NALM6 (cell line): ENCODE measurements around a stretch of chr18.

GRCh38 chr18:79940378-79940960, 11.0 kb downstream of the SLC66A2 start:
- PRO-cap, result no peak

DNA sequence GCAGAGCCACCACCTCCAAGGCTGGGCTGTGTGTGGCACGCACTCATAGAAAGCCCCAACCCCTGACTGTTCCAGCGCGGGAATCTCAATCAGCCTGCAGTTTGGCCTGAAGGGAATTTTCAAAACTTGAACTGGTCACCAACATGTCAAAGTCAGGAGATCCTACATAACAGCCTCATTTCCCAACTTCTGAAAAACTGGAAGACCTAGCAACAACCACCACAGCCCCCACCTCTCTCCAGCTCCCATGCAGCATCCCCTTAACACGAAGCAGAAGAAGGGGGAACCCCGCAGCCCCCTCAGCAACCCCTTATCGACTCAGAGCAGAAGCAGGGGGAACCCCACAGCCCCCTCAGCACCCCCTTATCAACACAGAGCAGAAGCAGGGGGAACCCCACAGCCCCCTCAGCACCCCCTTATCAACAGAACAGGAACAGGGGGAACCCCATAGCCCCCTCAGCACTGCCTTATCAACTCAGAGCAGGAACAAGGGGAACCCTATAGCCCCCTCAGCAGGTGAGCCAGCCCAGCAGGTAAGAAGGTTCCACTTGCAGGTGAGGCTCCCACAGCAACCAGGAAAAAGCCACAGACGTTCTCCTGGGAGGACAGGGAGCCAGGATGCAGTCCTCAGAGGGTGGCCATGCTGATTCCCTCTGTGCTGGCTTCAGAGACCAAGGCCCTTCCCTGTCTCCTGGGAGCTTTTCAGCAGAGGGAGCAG, 6.7 kb downstream of the SLC66A2 start:
- PRO-cap, result no peak

- PRO-cap, result no peak
Observed at GRCh38 chr18:79948641-79949402, 2.6 kb downstream of the SLC66A2 start.

DNA sequence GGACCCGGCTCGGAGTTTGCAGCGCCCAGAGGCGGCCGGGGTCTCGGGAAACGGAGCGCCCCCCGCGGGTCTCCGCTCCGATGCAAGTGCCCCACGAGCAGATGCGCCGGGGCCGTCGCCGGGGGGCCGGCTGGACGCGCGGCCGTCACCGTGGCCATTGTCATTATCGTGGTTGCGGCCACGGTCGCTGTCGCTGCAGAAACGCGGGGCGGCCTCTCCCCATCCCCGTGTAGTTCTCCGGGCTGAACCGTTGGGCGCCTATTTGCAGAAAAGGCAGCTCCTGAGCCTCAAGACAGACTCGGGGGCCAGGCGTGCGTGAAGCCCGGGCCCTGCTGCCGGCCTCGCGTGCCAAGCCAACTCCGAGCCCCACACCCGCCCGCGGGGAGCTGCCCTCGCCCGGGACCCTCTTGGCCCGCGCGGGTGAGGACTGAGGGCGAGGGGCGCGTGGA, 609 bp upstream of the SLC66A2 start:
- PRO-cap, result no peak

DNA sequence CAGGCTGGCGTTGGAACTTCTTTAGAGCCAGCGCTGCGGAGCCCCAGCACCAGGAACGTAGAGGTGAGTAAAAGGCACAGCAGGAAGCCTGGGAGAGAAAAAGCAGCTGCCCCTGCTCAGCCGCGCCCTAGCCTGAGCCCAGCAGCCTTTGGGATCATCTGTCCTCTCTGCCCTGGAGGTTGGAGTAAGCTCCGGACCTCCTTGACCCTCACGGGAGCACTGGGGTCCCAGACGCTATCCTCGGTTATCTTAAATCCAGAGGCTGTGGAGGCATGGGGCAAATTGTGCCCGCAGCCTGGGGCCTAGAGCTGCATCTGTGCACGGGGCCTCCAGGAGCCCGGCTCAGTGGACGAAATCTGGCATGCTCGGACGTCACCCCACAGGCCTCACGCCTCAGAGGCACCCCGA, 1.6 kb upstream of the SLC66A2 start:
- PRO-cap, result no peak

GRCh38 chr18:79961719-79962234, 2.7 kb upstream of the HSBP1L1 start:
- PRO-cap, result no peak

GRCh38 chr18:79986624-79987369, 1.6 kb downstream of the TXNL4A start:
- PRO-cap, result no peak

DNA sequence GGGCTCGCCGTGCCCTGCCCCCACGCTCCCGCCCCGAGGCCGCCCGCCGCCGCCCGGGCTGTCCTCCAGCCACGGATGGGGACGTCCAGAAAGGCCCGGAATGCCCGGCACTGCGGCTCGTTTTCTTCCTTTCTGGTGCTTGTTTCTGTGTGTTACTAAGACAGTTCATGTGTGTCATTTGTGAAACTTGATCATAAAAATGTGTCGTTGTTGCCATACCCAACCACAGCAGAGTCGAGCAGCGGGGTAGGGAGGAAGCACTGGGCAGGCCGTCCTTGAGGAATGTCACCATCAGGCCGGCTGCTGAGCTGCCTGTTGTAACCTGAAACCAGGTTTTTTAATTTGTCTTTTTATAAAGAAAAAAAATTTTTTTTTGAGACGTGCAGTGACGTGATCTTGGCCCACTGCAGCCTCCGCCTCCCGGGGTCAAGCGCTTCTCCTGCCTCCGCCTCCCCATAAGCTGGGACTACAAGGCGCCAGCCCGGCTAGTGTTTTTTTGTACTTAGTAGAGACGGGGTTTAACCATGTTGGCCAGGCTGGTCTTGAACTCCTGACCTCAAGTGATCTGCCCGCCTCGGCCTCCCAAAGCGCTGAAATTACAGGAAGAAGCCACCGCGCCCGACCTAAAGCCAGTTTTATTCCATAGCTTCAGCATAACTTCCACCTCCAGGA, 559 bp upstream of the TXNL4A start:
- PRO-cap, result bidirectional peak, plus-strand start at position 231 of the sequence, minus-strand start at position 157 of the sequence

GRCh38 chr18:80102981-80103531, 6.0 kb upstream of the ADNP2 start:
- PRO-cap, result no peak

GRCh38 chr18:80112676-80113166, 3.7 kb downstream of the ADNP2 start:
- PRO-cap, result no peak

- PRO-cap, result no peak
Observed at GRCh38 chr18:80175181-80176154, 66.4 kb downstream of the ADNP2 start.